Diencephalon (tissue), 2 donors: Measurements from ENCODE around the genes OR13A1, NPY4R and FRMPD2.

DNA sequence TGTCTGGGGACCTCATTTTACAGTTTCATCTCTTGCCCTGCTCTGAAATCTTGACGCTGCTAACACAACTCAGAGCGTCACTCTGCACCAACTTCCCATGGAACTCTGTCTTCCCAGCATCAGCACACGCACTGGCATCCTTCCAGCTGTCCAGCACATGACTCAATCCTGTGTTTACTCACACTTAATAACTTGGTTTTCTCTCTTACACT is 131.1 kb downstream of the CXCL12 start:
- RAMPAGE, long total RNA, result no peak

GRCh38 chr10:44438113-44438464 is 53.2 kb upstream of the CXCL12 start:
- RAMPAGE, long total RNA, result no peak

DNA sequence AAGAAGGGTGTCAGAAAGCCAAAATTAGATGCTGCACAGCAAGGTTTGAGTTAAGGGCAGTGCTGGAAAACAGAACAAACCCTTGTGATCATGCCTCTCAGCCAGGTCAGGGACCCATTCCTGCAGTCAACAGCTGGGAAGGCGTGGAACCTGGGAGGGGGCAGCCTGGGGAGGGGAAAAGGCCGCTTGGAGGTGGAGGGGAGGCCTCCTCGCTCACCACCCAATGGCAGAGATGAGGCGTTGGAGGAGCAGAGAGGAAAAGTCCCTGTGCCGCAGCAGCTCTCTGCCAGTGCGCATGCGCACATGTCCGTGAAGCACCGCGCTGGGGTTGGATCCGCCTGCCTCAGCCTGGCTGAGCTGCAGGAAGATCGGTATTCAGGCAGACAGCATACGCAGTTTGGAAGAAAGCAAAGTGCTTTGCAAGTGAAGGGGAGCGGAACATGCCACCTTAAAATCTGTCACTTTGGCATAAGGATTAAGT is 32.5 kb upstream of the TMEM72 start:
- RAMPAGE, long total RNA, result no peak

- RAMPAGE, long total RNA, result no peak
Measured at GRCh38 chr10:44994269-44994624, 6.5 kb upstream of the ZNF22 start.

GRCh38 chr10:45224295-45224888 is 91.0 kb downstream of the OR13A1 start:
- RAMPAGE, long total RNA, result no peak

DNA sequence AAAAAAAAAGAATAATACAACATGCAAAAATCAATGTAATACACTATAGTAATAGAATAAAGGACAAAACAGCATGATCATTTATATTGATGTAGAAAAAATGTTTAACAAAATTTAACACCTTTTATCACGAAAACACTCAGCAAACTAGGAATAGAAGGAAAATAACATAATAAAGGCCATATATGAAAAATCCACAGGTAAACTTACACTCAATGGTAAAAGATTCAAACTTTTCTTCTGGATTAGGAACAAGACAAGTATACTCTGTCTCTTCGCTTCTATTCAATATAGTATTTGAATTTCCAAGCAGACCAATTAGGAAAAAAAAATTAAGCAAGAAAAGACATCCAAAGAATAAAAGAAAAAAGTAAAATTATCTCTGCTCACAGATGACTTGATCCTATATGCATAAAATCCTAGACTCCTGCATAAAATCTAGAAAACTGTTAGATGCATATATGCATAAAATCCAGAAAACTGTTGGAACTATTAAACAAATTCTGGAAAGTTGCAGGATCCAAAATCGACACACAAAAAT is at the start of gene OR13A1:
OR13A1 (minus strand) TSS at position 295 of the 541 bp plus-strand sequence.
- RAMPAGE, long total RNA, result no peak

DNA sequence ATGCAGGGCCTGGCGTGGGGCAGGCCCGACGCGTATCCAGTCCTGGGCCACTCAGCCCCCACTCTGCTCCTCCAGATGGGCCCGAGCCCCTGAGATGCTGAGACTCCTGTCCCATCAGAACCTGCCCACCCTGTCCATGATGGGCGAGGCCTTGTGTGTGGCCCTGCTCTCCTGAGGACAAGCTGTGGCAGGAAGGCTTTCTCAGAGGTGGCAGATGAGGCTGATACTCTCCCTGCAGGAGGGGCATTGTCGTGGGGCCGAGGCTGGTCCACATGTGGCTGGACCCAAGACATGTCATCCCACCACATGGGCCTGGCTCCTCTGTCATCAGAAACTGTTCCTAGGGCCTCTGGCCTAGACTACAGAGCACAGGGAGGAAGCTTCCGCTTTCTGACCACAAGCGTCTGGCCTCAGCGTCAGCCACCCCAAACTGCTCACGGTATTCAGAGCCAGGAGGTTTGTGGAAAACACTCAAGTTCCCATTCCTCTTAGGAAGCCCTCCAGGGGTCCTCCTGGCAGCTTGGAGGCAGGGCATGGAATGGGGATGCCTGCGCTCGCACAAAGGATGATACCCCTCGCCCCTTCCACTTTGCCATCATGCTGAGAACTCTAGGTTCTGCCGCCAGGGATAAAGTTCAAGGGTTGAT is 6.1 kb downstream of the ALOX5 start:
- RAMPAGE, long total RNA, result no peak

- RAMPAGE, long total RNA, result no peak
Measured at GRCh38 chr10:45420319-45421027, 46.5 kb downstream of the ALOX5 start.

- RAMPAGE, long total RNA, result no peak
Measured at GRCh38 chr10:45470650-45471106, 64.5 kb downstream of the MARCHF8 start.

GRCh38 chr10:45574941-45575624 is 39.9 kb upstream of the MARCHF8 start:
- RAMPAGE, long total RNA, result no peak

- RAMPAGE, long total RNA, result no peak
Measured at GRCh38 chr10:45593978-45595278, 59.3 kb upstream of the MARCHF8 start.

- RAMPAGE, long total RNA, result no peak
Measured at GRCh38 chr10:46031998-46032374, 1.6 kb upstream of the NCOA4 start.

GRCh38 chr10:46465852-46466086 is at the start of gene NPY4R:
TSS of gene NPY4R (minus strand) at chr10:46465958.
- RAMPAGE, long total RNA, result no peak

DNA sequence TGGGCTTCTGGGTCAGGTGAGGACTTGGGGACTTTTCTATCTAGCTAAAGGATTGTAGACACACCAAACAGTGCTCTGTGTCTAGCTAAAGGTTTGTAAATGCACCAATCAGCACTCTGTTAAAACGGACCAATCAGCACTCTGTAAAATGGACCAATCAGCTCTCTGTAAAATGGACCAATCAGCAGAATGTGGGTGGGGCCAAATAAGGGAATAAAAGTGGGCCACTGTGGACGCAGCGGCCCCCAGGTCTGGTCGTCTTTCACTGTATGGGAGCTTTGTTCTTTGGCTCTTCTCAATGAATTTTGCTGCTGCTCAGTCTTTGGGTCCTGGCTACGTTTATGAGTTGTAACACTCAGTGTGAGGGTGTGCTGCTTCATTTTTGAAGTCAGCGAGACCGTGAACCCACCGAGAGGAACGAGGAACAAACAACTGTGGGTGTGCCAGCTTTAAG is 171.1 kb downstream of the PTPN20 start:
- RAMPAGE, long total RNA, result no peak

- RAMPAGE, long total RNA, result no peak
Measured at GRCh38 chr10:47298687-47299171, 1.3 kb upstream of the GDF10 start.

GRCh38 chr10:47599583-47600083 is 76.2 kb upstream of the AGAP9 start:
- RAMPAGE, long total RNA, result no peak

DNA sequence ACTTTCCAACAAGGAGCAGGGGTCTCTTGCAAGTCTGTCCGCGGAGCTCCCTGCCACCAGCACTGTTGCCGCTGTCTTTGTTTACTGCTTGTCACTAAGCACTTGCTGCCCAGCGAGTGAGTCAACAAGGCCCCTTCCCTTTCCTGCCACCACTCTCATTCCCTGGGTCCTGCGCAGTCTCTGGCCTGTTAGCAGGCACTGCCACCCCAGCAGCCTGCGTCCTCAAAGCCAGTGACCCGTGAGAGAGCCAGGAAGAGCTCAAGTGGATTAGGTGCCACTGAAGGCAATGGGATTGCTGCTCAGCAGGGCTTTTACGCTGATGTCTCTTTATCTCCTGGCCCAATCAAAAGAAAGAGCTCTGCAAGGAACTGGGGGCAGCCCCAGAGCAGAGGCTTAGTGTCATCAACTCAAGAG is at the start of gene FRMPD2:
FRMPD2 (minus strand) TSS at position 86 of the 414 bp plus-strand sequence.
- RAMPAGE, long total RNA, result no peak

GRCh38 chr10:48368791-48369472 is 62.5 kb downstream of the MAPK8 start:
- RAMPAGE, long total RNA, result no peak

- RAMPAGE, long total RNA, result no peak
Measured at GRCh38 chr10:48389437-48390275, 83.2 kb downstream of the MAPK8 start.

DNA sequence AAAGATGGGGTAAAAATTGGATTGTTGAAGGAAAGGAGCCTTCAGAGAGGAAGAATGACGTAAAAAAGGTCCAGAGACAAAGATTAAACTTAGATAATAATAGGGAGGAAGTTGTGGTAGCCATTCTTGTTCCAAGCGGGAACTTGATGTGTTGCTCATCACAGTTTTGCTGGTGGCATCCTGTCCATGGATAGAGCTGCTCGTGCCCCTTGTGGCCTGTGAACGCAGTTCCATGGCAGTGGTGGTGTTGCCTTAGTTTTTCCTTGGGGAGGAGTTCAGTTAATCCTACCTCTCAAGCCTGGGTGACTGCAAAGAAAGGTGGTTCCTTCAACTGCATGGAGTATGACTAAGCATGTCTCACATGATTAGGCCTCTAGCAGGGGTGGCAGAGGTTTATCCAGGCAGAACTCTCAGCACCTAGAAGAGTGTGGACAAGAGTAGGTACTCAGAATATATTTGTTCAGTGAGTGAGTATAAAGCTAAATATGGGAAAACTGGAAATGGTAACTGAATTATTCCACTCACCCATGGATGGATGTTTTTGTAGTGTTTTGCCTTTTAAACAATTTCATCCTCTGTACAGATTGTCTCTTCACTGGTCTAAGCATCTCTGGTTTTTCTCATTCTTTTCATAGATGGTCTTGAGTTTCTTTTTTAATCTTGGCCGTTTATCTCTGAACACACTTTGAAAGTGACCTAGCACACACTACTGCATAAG is 99.8 kb downstream of the MAPK8 start:
- RAMPAGE, long total RNA, result no peak